ENCODE data around the genes DCAF8, CD84 and SLAMF1.

- RRBS, result no CpG with 5 or more reads among the region's 5 CpGs
Measured at GRCh38 chr1:160206404-160206899, 1.3 kb downstream of the PEA15 start.

DNA sequence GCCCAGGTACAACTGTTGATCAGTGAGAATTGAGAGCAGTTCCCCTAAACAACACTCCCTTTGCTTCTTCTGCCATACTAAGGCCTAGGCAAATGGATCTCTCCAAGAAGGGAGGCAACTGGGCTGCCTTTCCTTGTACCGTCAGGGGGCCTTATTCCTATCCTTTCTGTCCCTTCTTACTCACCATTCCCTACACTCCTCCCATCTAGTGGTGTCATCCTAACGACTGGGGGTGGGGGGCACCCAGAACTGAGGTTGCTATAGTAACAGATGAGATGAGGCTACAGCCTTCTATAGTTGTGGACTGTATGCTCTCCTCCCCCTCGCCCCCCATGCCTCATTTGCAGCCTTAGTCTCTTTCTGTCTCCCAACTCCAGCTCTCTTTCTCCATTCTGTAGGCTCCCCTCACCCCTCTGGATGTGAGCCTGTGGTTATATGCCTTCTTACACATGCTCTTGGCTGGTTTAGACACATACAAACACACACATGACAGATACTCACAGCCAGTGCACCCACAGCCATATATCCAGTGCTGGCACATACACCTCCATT lies 3.6 kb downstream of the PEA15 start:
- RRBS, result no CpG with 5 or more reads among the region's 3 CpGs

DNA sequence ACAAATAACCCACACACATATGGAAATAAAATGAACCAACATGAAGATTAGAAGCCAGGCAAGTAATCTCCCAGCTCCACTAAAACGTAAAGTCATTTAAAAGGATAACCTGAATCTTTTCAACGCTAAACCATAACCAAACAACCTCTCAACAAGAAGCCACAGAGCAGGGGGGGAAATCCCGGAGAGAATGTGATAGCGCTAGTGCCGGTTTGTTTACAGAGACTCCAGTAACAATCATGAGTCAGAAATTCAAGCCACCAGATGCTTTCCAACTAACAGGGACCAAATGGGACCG lies 901 bp downstream of the DCAF8 start:
- RRBS, result no CpG with 5 or more reads among the region's 6 CpGs

- RRBS, result no CpG with 5 or more reads among the region's 71 CpGs
Measured at GRCh38 chr1:160261797-160262847, at the start of gene DCAF8. Gene DCAF8 (minus strand): TSS chr1:160262549.

- RRBS, result no CpG with 5 or more reads among the region's 21 CpGs
Measured at GRCh38 chr1:160410230-160410956, 10.0 kb downstream of the VANGL2 start.

DNA sequence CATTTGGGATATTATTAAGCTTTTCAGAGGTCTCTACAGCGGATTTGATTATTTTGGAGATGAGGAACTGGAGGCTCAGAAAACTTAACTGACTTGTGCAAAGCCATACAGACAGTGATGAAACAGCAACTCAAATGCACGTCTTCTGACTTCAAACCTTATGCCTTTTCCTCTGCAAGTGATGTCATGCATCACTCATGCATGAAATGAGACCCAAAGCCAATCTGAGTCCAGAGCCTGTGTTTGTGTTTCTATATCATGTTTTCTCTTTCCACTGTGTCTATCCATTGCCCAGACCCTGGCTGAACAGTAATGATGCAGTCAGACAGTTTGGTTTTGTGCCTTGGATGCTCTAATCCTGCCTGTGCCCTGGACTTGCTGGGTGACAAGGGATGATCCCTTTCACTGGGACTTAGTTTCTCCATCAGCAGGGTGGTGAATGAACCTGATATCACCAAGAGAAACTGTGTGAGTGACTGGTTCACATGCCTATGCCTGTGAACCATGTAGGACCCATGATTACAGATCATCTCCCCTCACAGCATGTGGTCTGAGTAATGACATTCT lies 33.4 kb downstream of the SLAMF6 start:
- RRBS, result no CpG with 5 or more reads among the region's 2 CpGs

- RRBS, result no CpG with 5 or more reads among the region's 6 CpGs
Measured at GRCh38 chr1:160540113-160540620, 17.1 kb upstream of the SLAMF6 start.

DNA sequence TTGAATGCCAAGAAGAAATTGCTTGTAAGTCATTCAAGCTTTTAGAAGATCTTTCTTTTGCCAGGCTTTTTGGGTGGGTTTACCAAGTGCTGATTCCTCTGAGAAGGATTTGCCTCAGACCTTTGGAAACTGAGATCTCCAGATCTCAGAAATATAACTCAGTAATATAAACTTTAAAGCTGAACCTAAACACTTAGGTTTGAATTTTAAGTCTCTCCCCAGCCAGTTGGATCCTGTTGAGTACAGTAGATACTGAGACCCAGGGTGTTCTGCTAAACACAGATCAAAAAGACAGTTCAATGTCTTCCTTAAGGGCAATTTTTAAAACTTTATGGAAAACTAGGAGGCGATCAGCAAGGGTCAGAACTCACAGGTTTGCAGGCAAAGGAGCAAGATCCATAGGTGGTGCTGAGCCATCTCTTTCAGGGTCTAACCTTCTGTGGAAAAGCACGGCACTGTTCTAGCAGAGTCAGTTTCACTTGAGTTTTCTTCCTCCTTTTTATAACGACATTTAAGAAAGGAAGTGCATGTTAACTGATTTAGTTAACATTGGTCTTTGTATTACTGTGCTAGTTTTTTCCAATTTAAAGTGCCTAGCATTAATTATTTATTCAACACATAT lies at the start of gene CD84:
TSS of gene CD84 (minus strand) at position 476 of the 622 bp plus-strand sequence.
- RRBS, result no CpG with 5 or more reads among the region's 3 CpGs

DNA sequence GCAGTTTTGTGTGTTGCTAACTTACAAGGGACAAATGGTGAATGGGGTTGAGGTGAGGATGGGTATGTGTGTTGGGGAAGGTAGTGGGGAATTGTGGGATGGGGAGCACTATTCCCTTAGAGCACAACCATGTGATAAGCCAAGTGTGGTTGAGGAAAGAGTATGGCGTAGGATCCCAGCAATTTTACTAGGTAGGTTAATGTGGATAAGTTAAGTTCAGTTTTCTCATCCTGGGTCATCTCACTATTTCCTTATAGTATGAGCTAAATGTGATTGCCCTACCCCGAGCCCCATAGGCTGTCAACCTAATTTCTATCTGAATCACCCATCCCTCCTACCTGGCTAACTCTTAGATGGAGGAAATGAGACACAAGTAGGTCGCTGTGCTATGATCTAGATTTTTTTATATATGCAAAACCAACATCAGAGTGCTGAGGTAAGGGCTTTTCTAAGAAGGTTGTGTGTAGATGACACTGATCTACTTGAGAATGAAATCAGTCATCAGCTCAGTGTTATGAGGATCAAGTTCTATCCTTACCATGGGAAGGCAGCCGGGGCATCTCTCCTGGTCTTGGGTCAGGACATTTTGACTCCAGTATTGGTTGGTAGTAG lies 23.8 kb downstream of the SLAMF1 start:
- RRBS, result no CpG with 5 or more reads among the region's 4 CpGs

DNA sequence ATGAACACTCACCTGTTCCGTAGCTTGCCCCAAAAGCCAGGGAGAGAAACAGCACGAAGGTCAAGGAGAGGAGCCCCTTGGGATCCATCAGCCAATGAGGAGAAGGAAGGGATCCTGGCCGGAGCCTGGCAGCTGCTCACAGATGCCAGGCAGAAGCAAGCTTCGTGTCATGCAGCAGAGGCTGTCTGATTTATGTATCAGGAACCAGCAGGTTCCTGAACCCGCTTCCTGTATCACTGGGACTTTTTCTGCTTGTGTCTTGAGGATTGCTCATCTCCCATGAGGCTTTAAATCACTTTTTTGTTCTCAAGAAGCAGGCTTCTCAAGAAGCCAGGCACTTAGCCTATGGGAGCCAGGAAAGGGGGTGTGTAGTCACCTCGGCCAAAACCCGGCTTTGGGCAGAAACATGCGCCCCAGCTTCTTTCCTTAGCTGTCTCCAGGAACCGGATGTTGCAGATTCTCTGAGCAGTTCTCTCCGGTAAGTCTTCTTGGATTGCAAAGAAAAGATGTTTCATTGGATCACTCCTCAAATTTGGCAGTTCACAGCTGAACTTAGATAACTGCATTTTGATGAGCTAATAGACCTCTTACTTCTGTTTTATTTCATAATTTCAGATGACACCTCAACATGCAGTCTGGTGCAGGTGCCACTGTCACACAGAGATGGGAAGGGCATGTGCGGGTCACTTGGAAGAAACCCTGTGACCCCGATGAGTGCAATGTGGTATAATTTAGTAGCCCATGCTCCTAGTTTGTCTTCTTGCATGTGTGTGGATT lies at the start of gene SLAMF1:
TSS of gene SLAMF1 (minus strand) at position 187 of the 777 bp plus-strand sequence.
- RRBS, result no CpG with 5 or more reads among the region's 12 CpGs

GRCh38 chr1:160672977-160673635 lies 26.3 kb upstream of the SLAMF1 start:
- RRBS, result no CpG with 5 or more reads among the region's 4 CpGs

DNA sequence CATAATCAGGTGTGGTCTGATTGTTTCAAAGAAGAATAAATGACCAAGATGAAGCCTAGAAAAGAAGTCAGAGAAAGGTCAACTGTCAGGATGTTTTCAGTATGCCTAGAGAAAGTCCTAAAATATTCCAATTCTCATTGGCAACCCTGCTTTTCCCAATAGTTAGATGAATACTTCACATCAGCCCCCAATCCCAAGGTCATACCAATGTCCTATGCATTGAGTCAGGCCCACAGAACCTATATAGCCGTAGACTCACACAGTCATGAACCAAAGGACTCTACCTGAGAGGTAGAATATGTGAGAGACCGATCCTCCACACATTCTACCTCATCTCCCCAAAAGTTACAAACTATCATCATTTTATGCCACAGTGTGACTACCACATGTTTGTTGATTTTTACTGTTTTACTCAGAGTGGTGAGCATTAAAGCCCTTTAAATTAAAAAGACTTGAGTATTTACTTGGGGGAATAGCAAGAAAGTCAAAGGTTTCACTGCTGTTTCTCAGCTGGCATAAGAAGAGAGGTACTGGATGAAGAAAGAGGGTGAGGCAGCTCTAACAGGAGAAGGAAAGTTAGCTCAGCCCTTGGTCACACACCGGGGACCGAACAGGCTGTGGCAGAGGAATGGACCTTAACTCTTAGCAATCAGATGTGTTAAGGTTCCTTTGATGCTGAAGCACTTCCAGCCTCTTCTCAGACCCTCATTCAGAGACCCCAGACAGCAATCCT lies 997 bp downstream of the CD48 start:
- RRBS, result no CpG with 5 or more reads among the region's 4 CpGs

- RRBS, result no CpG with 5 or more reads among the region's 1 CpG
Measured at GRCh38 chr1:160776080-160776756, 19.8 kb upstream of the LY9 start.

GRCh38 chr1:160781933-160782649 lies 13.9 kb upstream of the LY9 start:
- RRBS, result no CpG with 5 or more reads among the region's 9 CpGs

GRCh38 chr1:160817571-160817897 lies 21.6 kb downstream of the LY9 start:
- RRBS, result no CpG with 5 or more reads among the region's 5 CpGs

GRCh38 chr1:160880829-160881660 lies 3.9 kb downstream of the ITLN1 start:
- RRBS, result no CpG with 5 or more reads among the region's 10 CpGs

GRCh38 chr1:161048451-161049545 lies 3.0 kb upstream of the USF1 start:
- RRBS, result no CpG with 5 or more reads among the region's 4 CpGs

- RRBS, result no CpG with 5 or more reads among the region's 6 CpGs
Measured at GRCh38 chr1:161068031-161068879, 1.4 kb downstream of the ARHGAP30 start.

All from HTR-8/SVneo (cell line).